Pericardium fibroblast (primary cell): ENCODE measurements around the gene WDR72.

DNA sequence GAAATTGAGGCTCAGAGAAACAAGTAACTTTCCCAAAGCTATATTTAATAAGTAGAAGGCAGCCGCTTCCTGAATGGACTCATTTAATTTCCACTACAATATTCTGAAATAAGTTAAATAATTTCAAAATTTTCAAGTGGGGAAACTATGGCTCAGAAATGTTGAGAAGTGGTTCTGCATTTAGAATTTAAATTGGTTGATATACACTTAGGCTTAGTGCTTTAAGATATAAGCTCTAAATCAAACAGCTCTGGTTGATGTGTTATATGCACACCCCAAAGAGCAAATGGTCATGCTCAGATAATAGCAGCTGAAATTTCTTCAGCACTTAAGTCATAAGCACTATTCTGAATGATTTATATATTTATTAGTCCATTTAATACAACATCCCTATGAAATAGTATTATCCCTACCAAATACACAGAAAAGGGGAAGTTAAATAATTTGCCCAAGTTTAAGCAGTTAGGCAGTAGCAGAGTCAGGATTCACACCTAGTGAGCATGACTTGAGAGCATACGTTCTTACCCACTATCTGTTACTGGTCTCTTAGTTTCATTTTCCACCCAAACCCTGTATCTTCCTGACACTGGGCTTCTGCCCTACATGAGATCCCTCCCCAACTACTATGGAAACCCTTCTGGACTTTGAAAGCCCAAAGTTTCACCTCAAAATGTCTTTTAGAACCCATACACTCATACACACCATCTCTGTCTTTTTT is 4.2 kb upstream of the ATOSA start:
- RAMPAGE, long total RNA, result no peak

DNA sequence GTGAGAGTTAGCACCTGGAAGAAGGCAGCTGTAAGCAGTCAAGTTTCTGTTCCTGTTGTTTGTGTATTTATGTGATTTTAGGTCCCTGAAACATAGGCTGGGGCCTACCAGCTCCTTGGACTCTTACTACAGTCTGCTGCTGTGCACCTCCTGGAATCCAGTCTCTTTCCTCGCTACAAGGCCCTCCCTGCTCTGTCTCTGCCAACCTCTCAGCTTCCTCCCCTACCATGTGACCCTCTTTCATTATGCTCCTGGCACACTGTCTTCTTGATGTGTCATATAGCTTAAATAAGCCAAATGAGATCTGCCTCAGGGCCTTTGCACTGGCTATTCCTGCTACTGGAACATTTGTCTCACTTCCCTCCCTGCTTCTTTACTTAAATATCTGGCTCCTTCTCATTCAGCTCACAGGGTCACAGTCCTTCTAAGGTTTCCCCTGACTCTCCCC is 31.1 kb upstream of the ATOSA start:
- RAMPAGE, long total RNA, result no peak

DNA sequence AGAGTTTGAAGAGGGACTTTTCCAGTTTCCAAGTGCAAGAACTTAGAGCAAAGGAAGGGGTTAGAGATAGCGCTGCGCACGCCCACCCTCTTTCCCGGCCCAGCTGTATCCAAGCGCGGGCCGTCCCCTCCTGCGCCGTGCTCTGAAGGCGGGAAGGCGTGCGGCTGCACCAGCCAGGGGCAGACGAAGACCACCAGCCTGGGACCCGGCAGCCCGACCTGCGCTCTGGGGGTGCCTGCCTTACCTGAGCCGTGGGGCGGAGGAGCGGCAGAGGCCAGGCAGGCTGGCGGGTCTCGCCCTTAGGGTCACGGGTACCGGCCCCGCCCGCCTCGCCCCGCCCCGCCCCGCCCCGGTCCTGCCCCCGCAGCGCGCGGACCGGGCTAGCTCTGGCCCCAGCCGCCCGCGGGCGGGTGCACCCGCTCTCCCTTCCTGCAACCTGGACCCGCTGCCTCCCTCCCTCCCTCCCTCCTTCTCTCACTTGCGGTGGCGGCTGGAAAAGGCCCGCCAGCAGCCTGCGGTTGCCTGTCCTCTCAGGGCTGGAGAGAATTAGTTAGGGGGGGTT is at the start of gene WDR72:
WDR72 (minus strand) TSS at position 275 of the 562 bp plus-strand sequence.
- RAMPAGE, long total RNA, result no peak

GRCh38 chr15:54817653-54817983 is 379.1 kb downstream of the RSL24D1 start:
- RAMPAGE, long total RNA, result no peak

DNA sequence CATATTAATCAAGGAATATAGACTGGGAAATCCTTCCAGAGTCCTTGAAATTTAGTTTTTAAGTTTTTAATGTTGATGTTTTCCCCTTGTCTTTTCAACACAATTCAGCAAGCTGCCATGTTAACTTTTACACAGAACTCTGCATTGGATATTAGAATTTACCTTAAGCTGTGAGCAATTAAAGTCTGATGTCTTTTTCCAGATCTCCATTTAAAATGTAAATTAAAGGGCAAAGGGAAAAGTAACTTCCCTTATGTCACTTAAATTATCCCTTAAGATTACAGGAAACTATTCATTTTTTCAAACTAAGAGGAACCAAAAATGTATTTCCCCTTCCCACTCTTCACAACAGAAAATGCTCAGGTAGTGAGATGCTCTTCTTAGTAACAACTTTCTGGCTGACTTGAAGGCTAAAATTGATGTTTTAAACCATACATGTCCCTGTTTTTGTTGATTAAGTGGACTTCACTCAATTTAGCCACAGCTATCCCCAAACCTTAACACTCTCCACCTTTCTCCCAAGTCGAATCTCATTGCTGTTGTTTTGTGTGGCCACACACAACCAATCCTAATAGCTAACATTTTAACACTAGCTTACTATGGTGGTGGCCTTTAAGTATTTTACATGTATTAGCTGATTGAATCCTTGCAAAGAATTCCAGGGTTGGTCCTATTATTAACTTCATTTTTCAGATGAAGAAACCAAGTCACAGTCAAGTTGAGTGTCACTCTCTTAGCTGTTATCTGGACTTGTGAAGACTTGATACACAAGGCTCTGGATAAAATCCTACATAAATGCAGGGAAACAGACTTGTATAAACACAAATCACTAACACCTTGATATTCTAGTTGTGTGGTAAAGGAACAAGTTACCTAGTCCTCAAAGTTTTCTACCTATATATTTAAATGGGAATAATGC is 17.5 kb downstream of the RSL24D1 start:
- RAMPAGE, long total RNA, result no peak

GRCh38 chr15:55196118-55196802 is 481 bp downstream of the RSL24D1 start:
- RAMPAGE, long total RNA, result no peak

- RAMPAGE, long total RNA, result no peak
Measured at GRCh38 chr15:55223762-55224327, 27.1 kb upstream of the RSL24D1 start.

DNA sequence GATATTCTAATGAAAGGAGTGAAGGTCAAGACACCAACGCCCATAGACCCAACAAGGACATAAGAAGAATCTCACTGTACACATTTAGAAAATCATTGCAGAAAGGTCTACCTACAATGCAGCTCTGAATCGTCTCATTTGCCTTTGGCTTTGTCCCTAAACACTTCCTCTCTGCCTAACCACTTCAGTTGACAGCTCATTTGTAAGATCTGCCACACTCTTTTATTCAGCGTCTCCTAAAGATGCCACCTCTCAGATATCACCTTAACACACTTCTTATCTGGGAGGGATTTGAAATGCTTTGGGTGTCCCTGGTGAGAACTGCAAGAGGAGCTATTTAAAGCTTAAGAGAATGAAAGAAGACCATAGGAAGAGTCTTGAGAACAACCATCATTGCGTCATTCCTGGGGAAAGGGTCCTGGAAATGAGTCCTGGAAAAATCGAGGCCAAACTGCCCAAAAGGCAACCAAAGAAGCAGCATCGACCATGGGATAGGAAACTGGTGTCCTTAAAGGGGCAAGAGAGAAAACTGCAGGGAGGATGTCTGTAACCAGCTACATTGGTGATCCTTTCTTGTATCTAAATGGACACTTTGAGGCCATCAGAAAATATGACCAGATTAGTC is 38.6 kb downstream of the RAB27A start:
- RAMPAGE, long total RNA, result no peak

DNA sequence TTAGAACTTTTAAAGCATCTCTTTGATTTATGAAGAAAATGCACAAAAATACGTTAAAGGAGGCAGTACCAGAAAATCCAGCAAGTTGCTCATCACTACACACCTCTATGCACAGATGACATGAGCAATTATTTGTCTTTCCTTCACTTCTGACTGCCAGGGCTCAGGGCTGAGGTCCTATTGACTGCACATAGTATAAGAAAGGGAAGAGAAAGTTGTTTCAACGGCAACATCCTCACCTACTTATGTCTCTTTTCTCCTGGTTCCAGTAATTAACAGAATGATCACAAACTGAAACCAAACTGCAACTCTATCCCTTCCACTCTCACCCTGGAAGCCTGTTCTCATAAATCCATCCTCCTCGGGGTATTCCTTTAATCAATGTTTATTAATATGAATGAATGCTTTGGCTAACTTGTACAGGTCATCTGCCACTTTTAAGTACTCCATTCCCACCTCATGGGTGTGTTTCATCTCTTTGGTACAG is 34.6 kb downstream of the RAB27A start:
- RAMPAGE, long total RNA, result no peak

- RAMPAGE, long total RNA, result no peak
Measured at GRCh38 chr15:55343155-55343535, 24.1 kb downstream of the PIGB start.

DNA sequence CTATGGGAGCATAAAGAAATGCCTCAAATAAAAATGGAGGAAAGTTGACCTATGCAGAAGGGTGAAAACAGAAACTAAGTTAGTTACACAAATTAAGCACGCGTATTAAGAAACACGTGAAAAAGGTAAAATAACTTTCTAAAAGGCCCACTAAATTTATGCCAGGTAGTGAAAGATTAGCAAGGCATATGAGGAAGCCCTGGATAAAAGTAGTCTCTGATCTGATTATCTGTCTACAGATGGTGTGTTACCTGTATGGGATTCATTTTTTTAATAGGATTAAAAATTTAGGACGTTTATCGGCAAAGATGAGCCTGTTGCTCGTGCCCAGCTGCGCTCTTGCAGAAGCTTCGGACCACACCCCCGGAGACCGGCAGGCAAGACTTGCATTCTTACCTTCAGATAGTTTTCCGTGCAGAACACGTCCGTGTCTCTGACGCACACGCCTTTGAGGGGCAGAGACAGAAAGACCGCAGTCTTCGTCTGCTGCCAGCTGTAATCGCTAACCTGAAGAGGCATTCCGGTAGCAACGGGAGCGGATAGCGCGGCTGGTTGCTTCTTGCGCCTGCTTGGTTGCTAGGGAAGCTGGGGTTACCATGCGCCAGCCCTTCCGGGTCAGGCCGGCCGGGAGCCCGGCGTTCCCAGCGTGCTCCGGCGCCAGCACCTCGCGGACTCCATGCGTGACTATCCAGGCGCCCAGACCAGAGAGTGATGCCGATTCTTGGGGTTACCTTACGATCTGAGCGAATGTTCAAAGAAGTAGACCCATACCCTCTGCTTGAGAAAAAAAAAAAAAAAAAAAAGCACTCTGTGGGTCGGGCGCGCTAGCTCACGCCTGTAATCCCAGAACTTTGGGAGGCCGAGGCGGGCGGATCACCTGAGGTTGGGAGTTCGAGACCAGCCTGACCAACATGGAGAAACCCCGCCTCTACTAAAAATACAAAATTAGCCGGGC is 9.9 kb downstream of the DNAAF4 start:
- RAMPAGE, long total RNA, result no peak

- RAMPAGE, long total RNA, result no peak
Measured at GRCh38 chr15:56019181-56019388, 25.7 kb upstream of the NEDD4 start.

DNA sequence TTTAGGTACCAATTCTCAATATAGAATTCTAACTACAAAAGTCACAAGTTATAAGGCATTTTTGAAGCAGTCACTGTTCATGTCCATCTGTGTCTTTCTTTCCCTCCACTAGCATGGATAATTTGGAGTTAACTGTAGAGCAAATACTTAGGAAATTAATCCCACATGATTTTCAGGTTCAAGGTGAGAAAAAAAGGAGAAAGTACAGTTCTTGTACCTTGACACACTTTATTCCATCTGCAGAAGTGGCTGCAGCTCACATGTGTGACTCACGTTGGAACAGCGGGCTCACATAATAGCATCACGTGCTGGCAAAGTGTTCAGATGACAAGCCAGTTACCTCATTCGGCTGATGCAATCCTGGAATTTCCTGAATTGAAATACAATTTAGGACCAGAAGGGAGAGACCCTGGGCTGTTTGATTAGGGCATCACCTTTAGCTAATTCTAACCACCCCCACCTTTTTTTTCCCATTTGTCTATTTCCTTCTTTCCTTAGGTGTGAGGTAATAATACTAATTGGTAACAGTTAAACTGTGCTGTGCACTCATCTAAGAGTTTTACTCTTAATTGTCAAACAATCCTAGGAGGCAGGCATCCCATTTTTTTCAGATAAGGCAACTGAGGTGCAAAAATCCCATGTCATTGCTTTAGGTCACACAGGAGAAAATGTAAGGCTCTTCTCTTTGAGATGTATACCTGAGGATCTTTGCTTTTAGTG is 47.1 kb upstream of the NEDD4 start:
- RAMPAGE, long total RNA, result no peak

GRCh38 chr15:56318425-56318831 is 46.8 kb upstream of the TEX9 start:
- RAMPAGE, long total RNA, result no peak

GRCh38 chr15:56444209-56444717 is 20.7 kb downstream of the MNS1 start:
- RAMPAGE, long total RNA, result no peak

GRCh38 chr15:56815205-56815531 is 81.9 kb upstream of the ZNF280D start:
- RAMPAGE, long total RNA, result no peak

- RAMPAGE, long total RNA, result no peak
Measured at GRCh38 chr15:56917969-56918226, 546 bp upstream of the TCF12 start.

- RAMPAGE, long total RNA, result no peak
Measured at GRCh38 chr15:57141552-57142137, 223.2 kb downstream of the TCF12 start.

DNA sequence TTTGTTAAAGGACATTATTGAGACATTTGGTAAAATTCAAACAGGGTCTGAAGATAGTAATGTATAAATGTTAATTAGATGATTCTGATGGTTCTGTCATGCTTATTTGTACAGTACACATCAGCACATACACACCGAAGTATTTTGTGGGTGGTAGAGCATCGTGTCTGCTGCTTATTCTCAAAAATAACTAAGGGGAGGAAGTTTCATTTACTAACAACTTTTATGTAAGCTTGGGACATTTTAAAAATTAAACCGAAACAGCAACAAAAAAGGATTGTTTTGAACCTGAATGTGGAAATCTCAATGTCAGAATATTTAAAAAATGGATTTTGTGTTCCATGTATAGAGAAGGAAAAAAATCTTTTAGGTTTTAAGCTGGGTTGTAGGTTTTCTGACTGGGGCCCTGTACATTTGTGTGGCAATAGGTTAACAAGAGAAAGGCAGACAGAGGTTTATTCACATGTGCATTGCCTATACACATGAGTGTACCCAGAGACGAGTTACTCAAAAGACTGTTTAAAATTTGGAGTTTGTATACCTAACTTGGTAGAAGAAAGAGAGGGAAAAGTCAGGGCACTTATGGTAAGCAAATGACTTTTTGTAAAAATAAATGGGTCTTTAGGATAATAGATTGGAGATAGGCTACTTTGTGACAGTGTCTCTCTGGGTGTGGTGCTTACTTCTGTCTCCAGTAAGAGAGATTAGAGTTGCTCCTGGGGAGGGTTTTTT is 224.9 kb downstream of the TCF12 start:
- RAMPAGE, long total RNA, result no peak

- RAMPAGE, long total RNA, result no peak
Measured at GRCh38 chr15:57170640-57171373, 205.5 kb upstream of the CGNL1 start.